ENCODE measurements around the genes FTHL17 and CFAP47.

DNA sequence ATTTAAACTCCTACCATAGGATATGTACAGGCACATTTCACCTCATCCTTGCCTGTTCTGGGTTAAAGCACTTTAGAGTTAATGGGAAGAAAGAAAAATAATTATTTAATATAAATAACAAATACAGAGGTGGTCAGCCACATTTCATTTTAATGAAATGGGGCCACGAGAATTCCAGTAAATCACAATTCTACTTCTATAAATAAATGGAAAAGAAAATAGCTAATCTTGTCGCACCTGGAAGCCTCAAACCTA is 176.8 kb downstream of the IL1RAPL1 start:
- PRO-cap = no peak

- PRO-cap = no peak
Observed at GRCh38 chrX:30142326-30142560, 73.1 kb upstream of the MAGEB2 start.

DNA sequence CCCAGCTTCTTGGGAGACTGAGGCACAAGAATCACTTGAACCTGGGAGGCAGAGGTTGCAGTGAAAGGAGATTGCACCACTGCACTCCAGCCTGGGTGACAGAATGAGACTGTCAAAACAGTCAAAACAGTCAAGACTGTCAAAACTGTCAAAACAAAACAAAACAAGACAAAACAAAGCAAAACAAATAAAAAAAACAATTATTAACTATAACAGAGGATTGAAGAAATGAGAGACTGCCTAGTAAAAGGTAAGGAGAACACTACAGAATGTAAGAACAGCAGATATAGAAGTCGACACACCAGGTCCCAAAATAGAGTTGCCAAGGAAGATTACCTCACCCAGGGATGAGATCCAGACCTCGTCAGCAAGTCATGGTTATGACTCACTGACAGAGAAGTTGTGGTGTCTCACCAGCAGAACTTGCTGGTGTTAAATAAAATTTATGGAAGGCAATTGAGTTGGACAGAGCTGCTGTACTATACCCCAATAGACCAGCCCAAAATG is 32.2 kb upstream of the GK start:
- PRO-cap = no peak

DNA sequence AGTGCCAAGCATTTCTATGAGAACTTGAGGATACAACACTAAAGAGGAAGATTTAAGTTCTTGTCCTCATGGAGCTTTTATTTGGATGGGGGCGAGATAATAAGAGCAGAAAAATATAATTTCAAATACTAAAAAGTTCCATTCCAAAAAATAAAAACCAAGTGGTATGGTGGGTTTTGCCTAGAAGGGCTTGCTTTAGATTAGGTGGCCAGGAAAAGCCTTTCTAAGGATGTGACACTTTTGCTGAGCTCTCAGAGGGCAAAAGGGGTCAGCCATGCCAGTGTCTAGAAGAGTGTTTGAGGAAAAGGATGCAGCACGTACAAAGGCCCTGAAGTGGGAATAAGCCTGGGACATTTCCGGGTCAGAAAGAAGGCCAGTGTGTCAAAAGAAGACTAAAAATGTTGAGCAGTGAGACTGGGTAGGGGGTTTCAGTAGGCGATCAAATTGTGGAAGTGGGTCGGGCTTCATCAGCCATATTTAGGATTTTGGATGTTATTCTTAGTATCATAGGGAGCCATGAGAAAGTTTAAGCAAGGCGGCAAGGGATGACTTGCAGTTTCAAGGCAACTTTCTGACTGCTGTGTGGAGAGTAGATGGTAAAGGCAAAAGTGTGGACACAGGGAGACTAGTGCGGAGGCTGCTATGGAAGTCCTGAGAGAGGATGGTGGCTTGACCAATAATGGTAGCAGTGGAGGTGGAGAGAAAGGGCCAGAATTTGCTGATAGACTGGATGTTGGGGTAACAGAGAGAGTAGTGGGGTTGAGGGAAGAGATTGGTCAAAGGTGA is 15.2 kb downstream of the GK start:
- PRO-cap = no peak

GRCh38 chrX:30719993-30720755 is 67.0 kb downstream of the GK start:
- PRO-cap = no peak

DNA sequence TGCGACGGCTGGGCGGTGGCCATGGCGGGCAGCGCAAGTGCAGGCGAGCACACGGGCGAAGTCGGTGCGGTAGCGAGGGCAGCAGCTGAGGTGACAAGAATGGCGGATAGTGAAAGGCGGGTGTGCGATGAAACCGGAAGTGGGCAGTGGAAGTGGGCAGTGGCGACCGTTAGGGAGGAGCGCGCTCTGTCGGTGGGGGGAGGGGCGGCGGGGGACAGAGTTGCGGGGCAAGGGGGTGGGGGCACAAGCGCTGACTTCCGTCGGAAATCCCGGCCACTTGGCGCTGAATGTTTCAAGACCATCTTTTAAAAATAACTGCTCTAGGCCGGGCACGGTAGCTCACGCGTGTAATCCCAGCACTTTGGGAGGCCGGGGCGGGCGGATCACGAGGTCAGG is at the start of gene FTHL17:
TSS of gene FTHL17 (minus strand) at position 111 of the 396 bp plus-strand sequence.
- PRO-cap = no peak

DNA sequence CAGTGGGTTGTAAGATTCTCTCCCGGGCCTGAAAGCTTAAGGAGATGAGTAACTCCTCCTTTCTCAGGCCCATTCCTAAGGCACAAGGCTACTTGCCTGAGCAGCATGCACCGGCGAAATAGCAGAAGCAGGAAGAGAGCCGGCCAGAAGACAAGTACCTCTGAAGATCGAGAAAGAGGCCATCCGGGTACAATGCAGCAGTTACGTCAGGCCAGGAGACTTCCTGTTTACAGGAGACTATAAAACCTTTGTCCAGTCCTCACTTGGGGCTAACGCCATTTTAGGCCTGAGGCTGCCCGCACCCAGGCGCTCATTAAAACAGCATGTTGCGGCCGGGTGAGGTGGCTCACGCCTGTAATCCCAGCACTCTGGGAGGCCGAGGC is 790.9 kb upstream of the FTHL17 start:
- PRO-cap = no peak

- PRO-cap = bidirectional peak, plus-strand start at chrX:33104610, minus-strand start at chrX:33104390
Observed at GRCh38 chrX:33104283-33104673, 107.1 kb downstream of the DMD start.

- PRO-cap = unidirectional peak, plus-strand start at chrX:34415185; unidirectional peak, plus-strand start at chrX:34415384; unidirectional peak, minus-strand start at chrX:34415536; unidirectional peak, minus-strand start at chrX:34415639
Observed at GRCh38 chrX:34415077-34416067, 241.7 kb downstream of the TMEM47 start.

- PRO-cap = no peak
Observed at GRCh38 chrX:34639083-34639506, 18.0 kb downstream of the TMEM47 start.

GRCh38 chrX:35798552-35798949 is 409 bp downstream of the MAGEB16 start:
- PRO-cap = no peak

- PRO-cap = no peak
Observed at GRCh38 chrX:35919418-35920257, at the start of gene CFAP47. TSS of gene CFAP47 (plus strand) at chrX:35919734.

- PRO-cap = unidirectional peak, plus-strand start at chrX:36963620
Observed at GRCh38 chrX:36962892-36963936, 45.0 kb upstream of the FAM47C start.

DNA sequence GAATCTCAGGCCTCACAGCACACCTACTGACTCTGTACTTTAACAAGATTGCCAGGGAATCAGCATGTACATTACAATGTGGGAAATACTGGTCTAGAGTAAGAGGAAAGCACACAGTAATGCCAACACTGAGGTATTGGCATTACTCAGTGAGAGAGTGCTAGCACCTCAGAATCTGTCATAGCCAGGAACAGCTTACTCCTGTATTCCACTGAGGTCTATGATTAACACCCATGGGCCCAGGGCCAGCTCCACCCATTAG is 56.0 kb downstream of the LANCL3 start:
- PRO-cap = no peak

DNA sequence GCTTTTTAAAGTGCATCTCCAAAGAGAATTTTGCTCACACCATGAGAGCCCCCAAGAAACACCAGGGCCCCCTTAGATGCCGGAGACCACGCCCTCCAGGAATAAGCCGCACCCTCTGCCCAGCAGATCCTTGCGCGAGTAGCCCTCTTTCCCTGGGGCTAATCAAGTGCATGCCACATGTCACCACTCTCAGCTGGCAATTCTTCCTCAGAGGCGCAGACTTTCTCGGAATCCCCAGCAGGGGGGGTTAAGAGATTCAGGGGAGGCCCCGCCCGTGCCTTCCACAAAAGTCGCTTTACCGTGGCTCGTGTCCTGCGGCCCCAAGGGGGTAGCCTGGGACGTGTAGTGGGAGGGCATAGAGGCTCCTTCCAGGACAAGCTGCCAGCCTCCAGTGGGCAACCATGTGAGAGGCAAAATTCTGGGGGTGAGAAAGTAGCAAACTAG is 721 bp downstream of the SRPX start:
- PRO-cap = no peak

GRCh38 chrX:38803229-38803496 is 1.9 kb downstream of the MID1IP1 start:
- PRO-cap = no peak

- PRO-cap = no peak
Observed at GRCh38 chrX:38816094-38816694, 14.9 kb downstream of the MID1IP1 start.

- PRO-cap = no peak
Observed at GRCh38 chrX:38850819-38851230, 49.6 kb downstream of the MID1IP1 start.

GRCh38 chrX:39226401-39226893 is 425.2 kb downstream of the MID1IP1 start:
- PRO-cap = no peak

DNA sequence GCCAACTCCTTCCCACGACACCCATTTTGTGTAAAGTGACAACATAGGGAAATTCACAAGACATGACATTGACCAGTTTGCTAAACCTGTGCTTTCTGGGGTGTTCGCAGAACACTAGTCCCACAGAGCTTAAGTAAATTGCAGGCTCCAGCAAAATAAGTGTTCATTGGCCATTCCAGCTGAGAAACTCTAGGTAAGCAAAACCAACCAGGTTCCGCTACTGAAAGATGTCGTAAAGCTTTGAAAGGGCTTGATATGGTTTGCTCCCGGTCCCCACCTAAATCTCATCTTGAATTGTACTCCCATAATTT is 563.7 kb downstream of the BCOR start:
- PRO-cap = no peak